Left common carotid artery plus branches (tissue), 1 donor: ENCODE data around the gene IRF2.

DNA sequence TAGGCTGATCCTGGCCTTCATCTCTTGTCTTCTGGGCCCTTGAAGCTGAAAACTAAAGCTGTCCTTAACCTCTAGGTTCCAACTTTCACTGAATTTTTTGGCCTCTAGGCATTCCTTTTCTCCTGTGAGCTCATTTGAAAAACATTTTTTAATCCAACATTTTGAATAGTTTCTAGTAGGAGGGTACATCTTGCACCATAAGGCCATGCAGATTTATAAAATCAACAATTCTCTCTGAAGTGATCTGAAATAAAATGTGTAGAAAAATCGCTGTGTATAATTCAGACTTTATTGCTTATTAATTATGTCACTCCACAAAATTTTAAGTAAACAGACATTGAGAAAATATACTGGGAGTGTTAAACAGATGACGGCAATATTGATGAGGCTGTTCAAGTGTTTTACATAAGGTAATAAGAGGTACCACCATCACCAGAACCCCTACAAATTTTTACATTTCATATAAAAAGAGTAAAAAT lies 19.6 kb downstream of the RWDD4 start:
- PRO-cap = no peak

DNA sequence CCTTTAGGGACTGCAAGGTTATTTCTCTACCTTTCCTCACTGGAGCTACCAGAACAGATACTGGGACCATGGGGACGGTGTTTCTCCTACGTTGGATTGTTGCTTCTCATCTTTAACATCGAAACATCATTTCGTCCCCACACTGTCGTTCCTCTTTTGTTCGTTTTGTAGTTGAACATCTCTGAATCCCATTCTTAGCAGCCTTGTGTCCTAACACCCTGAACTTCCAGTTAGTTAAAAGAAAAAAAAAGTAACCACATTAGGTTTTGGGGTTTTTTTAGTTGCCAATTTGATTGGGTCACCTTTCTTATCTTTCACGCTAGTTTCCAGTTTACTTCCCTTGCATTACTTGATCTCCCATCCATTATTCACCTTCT lies 551 bp downstream of the TRAPPC11 start:
- PRO-cap = no peak

- PRO-cap = no peak
Measured at GRCh38 chr4:183721119-183721742, 62.1 kb downstream of the TRAPPC11 start.

- PRO-cap = no peak
Measured at GRCh38 chr4:183764226-183764865, 105.3 kb downstream of the TRAPPC11 start.

DNA sequence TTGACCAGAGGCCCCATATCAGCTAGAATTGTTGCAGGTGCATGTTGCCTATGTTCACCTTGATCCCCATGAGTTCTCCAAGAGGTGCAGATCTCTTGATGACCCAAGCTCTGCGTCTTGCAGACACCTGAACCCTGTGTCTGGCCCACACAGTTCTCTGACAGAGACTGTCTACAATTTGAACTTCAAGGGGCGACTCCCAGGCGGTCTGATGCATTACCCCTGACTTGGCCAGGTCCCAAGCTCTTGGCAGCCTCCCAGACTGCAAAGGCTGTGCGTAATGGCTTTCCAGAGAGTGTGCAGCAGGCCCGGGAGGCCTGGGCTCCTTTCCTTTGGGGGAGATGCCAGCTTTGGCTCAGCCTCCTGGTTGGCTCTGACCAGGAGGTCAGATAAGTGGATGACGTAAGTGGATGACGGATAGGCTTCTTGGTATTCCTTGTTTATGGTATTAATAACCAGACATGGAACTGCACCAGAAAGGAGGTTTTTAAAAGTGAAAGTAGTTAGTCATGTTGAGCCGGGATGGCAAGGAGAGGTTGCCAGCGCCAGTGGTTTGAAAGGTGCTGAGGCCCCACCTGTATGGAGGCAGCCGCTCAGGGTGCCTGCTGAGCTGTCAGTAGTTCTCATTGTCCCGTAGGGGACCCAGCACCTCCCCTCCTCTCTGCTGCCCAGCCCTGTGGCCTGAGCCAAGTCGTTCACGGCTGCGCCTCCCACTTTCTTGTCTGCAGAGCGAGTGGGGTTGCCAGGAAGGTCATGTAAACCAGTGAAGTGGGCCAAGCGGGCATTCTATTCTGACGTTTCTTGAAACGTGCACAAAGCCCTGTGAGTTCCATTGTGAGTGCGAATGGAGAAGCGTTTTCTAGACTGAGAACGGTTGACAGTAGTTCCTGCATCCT lies 28.8 kb upstream of the STOX2 start:
- PRO-cap = unidirectional peak, plus-strand start at position 520 of the sequence

DNA sequence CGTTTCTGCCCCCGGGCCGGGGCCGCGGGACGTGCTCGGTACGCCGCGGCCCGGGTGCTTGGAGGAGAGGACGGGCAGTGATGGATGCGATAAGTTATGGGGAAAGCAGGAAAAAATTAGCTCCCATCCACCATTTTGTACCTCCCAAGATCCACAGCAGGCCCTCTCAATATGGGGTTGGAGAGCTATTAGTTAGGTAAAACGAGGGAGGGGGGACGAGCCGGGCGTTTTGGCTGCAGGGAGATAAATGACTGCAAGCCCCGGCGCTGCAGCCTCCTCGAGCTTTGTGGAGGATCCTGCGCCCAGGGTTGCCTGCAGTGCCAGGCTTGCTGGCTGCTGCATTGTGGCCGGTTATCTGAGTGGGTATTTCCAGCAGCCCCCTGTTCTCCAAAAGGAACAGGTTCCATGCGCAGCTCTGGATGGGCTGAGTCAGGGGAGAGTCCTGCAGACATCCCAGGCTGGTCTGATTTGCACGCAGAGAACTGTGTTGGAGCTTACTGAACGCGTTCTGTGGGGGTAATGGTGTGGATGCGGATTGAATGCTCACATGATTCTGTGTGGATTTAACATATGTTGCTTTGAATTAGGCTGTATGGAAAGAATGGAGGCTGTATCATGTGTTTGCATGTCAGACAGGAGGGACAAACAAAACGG lies 2.0 kb downstream of the STOX2 start:
- PRO-cap = no peak

GRCh38 chr4:184020050-184020631 lies 115.0 kb downstream of the STOX2 start:
- PRO-cap = no peak

GRCh38 chr4:184039802-184040398 lies 134.8 kb downstream of the STOX2 start:
- PRO-cap = no peak

DNA sequence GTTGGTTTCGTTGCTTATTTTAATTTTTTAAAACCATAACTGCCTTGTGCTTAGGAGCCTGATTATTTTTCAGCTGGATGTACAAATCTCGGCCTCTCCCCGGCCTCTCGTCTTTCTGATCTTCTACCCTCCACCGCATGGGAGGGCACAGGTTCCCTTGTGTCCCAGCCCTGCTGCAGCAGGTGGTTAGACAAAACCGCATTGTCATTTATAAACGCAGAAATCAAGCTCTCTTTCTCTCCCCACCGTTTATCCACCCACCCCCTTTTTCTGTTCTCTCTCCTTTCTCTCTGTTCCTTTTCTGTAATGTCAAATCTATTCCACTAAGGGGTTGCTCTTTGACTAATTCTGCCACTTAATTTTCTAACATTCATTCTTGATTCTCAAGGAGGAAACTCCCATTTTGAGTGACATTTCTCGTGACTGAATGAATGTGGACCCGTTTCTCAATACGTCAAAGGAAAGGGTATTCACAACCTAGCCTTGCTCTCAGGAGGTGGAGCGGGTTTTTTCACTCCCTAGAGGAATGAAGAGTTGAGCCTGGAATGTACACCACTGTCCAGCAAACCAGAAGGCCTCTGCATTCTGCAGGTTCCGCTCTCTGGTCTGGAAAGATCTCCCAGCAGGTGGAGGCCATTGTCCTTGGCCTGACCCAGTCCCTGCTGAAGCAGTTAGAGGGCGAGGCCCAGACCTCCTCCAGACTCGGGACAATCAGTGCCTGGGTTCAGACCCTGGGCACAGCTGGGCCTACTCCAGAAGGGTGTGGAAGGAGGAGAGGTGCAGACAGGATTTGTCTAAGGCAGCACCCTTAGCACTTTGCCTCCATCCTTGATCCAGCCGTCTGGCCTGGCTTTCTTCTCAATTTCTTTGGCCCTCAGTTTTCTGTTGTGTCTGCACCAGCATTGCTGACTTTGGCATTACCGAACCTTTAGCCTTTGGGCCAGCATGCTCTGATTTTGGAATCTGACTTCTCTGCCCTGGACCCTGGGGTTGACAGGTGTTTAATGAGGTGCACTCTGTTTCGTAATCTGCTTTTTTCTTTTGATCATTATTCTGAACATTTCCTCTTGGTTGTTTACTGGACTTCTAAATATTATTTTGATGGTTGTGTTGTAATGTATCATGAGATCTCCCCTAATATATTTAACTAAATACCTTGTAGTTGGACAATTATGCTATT lies 71.1 kb upstream of the ENPP6 start:
- PRO-cap = no peak

DNA sequence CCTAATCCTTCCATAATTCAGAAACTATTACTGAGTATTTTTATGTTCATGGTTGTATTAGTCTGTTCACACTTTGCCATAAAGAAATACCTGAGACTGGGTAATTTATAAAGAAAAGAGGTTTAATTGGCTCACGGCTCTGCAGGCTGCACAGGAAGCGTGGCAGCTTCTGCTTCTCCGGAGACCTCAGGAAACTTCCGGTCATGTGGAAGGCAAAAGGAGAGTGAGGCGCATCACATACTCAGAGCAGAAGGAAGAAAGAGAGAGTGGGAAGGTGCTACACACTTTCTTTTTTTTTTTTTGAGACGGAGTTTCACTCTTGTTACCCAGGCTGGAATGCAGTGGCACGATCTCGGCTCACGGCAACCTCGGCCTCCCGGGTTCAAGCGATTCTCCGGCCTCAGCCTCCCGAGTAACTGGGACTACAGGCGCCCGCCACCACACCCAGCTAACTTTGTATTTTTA lies 115.8 kb upstream of the ENPP6 start:
- PRO-cap = no peak

- PRO-cap = no peak
Measured at GRCh38 chr4:184447712-184448245, 26.6 kb downstream of the IRF2 start.

DNA sequence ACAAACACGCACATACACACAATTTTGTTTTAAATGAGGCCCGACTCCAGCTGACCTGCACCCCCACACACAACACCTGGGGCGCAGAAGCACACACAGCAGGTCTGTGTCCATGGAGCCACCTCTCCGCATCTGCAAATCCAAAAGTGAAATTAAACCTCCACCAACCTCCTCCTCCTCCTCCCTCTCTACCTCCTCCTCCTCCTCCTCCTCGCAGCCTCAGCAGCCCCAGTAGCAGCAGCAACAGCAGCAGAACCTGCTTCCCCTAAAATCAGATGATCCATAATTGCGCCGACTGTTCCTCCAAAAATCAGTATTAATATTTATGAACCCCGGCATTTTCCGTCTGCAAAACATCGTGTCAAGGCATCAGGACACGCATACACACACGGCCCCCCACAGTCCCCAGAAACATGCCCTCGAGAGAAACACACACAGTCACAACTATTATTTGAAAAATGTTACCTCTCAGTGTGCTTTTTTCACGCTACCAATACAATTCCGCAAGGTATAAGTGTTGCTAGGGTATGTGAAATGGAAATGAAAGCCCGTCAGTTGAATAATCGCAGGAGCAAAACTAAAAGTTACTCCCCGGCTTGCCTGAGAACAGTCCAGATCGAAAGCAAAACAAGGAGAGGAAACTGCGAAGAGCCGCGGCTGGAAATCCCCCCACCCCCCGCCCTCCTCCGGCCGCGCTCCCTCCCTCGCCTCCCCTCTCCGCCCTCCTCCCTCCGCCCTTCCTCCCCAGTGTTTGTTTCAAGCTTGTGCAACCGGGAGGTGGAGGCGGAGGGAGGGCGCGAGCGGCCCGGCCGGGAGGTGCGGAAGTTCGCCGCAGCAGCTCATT lies at the start of gene IRF2:
Gene IRF2 (minus strand): TSS at position 637 of the 844 bp plus-strand sequence.
- PRO-cap = bidirectional peak, plus-strand start outside the sequence, minus-strand start at position 618 of the sequence

DNA sequence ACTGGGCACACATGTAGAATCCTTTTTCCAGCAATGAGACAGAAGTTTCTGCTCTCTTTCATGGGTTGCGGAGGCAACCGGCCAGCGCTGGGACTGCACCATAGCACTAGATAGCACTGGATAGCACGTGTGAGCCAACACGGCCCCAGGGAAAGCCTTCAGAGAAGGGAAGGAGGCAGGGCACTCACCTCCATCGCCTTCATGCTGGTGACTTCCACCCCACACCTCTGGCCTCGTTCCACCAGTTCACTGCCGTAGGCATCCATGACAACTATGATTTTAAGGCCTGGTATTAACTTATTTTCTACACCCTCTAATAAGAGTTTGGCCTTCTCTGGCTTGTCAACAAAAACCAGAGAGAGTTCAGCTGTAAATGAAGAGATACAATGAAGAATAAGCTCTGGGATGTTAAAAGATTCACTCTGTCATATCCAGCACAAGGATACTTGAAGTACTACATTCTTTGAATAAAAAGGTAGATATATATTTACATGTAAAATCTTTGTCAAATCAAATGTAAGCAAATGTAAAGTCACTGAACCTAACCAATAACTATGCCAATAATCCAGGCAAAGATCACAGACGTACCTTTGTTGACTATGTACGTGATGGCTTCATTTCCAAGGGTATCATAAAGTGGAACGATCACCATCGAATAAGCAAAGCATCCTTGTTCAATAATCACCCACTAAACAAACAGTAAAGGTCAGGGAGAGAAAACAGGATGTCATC lies 42.6 kb upstream of the CENPU start:
- PRO-cap = no peak

GRCh38 chr4:184804447-184804919 lies 21.3 kb downstream of the ACSL1 start:
- PRO-cap = no peak

GRCh38 chr4:184814596-184815967 lies 10.7 kb downstream of the ACSL1 start:
- PRO-cap = no peak

DNA sequence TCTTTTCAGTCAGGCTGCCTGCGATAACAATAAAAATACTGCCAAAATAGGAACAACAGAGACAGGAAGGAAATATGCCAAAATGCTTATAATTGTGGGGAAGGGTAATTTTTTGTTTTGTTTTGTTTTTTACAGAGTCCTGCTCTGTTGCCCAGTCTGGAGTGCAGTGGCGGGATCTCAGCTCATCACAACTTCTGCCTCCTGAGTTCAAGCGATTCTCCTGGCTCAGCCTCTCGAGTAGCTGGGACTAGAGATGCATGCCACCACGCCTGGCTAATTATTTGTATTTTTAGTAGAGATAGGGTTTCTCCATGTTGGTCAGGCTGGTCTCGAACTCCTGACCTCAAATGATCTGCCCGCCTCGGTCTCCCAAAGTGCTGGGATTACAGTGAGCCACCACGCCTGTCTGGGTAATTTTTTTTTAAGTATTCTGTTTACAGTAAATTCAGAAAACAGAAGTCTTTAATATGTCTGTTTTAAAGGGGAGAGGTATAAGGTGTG lies 1.7 kb downstream of the ACSL1 start:
- PRO-cap = no peak

- PRO-cap = no peak
Measured at GRCh38 chr4:184838610-184839352, 13.0 kb upstream of the ACSL1 start.

GRCh38 chr4:184850696-184851796 lies 25.3 kb upstream of the ACSL1 start:
- PRO-cap = no peak

- PRO-cap = no peak
Measured at GRCh38 chr4:184887209-184888283, 61.8 kb upstream of the ACSL1 start.

DNA sequence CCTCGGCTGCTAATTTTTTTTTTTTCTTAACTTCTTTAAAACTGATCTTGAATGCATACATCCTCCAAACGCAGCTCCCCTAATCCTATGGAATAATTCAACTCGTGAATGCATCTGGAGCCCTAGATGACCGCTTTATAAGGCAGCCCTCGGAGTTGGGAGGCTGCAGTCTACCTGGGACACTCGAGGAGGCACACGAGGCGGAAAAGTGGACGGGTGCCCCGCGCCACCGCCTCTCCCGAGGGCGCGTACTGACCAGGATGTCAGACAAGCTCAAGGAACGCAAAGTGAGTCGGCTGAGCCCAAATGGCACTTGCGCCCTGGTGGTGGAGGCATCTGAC lies 349 bp downstream of the HELT start:
- PRO-cap = no peak